ENCODE measurements around a stretch of chr16.

- PRO-cap, 7 experiments = no peak in any of the 7 experiments
Measured at GRCh38 chr16:73054102-73054559, 6.2 kb upstream of the ZFHX3 start.

DNA sequence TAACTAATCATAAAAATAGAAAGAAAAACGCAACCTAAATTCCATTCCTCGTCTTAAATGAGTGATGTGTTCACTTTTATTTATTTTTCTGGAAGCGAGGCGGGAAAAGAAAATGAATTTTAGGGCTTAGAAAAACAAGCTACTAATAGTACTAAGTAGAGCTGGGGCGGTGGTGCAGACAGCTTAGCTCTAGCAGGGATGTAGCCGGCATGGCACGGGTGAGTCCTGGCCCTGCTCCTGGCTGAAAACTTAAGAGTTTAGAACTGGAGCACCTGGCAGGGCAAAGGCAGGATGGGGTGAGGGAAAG, 45.8 kb upstream of the ZFHX3 start:
- PRO-cap, 7 experiments = no peak in any of the 7 experiments

DNA sequence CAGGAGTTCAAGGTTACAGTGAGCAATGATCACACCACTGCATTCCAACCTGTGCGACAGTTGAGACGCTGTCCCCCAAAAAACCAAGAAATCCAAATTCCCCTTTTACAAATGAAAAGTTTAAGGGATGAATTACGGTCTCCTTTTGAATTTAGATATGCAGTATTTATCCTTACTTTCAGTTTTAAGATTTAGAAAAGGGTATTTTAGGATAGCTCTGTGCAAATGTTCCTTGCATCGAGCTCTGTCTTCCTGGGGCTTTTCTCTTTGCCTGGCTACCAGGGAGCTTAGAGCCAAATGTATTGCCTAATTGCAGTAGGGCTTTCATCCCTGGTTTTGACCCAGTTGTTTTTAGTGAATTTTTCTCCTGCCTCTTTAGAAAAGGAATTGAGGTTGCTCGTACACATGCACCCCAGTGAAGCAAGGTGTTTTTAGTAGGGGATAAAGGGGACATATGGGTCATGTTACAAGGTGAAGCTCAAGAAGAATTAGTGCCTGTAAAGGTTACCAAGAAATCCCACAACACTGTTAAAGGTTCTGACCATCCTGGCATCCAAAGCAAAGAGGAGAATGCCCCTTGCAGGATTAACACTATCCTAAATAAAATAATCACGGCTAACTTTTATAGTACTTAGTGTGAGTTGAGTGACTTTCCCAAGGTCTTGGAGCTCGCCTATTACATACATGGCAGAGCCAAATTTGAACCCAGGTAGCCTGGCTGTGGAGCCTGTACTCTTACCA, 6.2 kb downstream of the PSMD7 start:
- PRO-cap, 7 experiments = no peak in any of the 7 experiments

GRCh38 chr16:74421588-74421897, 265 bp upstream of the CLEC18B start:
- PRO-cap, 7 experiments = no peak in any of the 7 experiments

- PRO-cap, 7 experiments = no peak in any of the 7 experiments
Measured at GRCh38 chr16:74724320-74725460, 24.0 kb upstream of the MLKL start.

GRCh38 chr16:74734008-74734920, 33.6 kb upstream of the MLKL start:
- PRO-cap, 7 experiments = no peak in any of the 7 experiments

GRCh38 chr16:74843588-74844102, 69.0 kb upstream of the FA2H start:
- PRO-cap, 7 experiments = no peak in any of the 7 experiments

DNA sequence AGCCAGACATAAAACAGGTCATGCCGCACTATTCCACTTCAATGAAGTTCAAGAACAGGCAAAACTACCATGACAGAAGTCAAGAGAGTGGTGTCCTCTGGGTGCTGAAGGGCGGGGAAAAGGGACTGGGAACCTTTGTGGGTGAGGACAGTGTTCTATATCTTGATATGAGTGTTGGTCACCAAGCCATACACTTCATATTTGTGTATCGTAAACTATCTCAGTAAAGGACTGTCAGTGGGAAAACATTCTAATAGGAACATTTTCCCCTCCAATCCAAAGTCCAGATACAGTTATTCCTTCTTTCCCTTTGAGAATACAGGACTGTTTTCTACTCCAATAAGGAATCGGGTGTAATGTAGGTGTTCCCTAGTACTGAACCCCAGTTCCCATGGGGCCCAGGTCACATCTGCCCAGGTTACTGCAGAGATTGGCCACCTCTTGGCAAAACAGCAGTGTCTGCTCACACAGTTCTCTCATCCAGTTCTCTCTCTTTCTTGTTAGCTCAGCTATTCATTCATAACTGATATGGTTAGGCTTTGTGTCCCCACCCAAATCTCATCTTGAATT, 78.1 kb downstream of the WDR59 start:
- PRO-cap, 7 experiments = no peak in any of the 7 experiments

DNA sequence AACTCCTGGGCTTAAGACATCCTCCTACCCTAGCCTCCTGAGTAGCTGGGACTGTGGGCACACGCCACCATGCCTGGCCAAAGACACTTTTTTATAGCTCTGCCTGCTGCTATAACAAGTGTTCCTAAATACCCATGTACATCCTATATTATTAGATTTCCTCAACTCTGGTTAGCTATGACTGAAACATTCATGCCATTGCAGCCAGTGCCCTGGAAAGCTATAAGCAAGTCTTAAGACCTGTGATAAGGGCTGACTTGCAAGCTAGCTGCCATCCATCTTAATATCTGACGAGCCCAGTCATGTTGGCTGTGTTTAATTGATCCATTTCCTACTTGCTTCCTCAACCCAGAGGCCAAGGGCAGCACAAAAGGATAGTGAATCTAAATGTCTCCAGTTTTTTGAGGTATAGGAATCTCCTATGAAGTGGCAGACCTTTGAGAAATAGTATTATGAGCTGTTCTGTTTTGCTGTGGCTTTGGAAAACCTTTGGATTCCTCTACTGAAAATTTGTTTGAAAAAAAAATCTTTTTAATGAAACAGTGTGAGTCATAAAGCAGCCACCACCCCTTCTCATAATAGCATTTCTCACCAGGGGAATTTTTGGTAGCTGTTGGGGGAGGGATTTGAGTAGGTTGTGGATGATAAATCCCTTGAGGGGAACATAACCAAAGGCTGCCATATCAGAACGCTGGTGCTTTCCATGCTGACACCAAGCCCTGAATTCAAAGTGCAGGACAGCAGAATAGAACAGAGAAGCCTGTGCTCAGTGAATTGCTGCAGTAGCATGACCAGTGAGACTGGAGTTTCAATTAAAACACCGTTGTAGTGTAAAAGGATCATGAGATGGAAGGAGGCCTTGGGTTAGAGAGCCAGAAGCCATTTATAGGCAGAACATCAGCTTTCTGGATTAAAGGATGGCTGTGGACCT, 12.9 kb downstream of the ZNRF1 start:
- PRO-cap, 7 experiments = peak in 1 of 7 experiments; most common plus-strand start position 683 of the sequence (in 1)

- PRO-cap, 7 experiments = no peak in any of the 7 experiments
Measured at GRCh38 chr16:75024119-75024614, 25.3 kb downstream of the ZNRF1 start.

DNA sequence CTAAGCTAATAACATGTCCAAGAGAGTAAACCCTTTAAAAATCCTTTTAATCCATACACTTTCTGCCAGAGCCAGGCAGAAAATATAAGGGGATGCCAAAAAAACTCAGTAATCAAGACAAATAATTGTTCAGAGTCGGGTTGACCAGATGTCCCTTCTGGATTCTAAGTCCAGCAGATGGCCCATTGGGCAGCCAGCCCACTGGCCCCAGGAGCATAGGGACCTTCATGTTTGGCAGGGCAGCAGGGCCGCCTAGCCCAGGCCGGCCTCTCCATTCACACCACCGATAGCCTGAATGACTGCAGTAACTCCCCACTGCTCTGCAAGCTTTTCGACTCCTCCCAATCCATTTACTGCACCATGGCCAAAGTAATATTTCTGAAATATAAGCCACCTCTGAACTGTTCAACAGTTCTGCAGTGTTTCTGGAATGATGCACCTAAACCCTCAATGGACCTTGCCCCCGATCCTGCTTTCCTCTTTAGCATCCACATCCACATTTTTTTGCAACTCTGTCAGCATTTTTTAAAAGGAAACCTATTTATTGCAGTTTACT, 46.5 kb downstream of the LDHD start:
- PRO-cap, 7 experiments = no peak in any of the 7 experiments

GRCh38 chr16:75112309-75113182, 4.0 kb downstream of the LDHD start:
- PRO-cap, 7 experiments = no peak in any of the 7 experiments

- PRO-cap, 7 experiments = no peak in any of the 7 experiments
Measured at GRCh38 chr16:75229533-75230472, 11.0 kb downstream of the CTRB1 start.

- PRO-cap, 7 experiments = no peak in any of the 7 experiments
Measured at GRCh38 chr16:75233752-75234186, 15.0 kb downstream of the CTRB1 start.

GRCh38 chr16:75246009-75246206, 5.5 kb downstream of the BCAR1 start:
- PRO-cap, 7 experiments = no peak in any of the 7 experiments

DNA sequence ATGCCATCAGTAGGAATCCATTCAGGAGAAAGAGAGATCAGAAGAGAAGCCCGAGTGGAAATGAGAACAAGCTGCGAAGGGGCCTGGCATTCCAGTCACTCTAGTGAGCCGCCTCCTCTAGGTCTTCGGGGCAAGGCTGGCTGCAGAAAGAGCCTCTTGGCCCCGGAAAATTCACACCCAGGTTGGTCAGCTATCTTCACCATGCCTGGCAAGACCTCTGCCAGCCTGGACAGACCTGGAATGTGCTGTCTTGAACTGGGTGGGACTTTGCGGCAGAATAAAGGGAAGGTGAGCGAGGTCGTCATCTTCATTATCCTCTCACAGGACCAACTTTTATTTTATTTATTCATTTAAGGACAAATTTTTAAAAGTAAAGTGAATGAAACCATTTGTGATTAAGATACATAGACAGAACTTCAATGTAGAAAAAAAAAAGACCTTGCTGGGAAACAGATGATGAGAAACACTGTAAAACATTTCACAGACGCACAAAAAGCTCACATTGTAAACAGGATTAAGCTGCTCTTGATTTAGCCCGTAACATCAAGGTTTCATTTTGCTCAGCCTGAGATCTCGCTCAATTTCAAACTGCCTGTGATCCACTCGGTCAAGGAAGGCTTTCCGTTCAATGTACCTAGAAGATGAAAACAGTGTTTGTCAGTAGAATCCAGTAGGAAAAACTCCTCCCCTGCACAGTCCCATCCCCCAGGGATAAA, 42.1 kb upstream of the BCAR1 start:
- PRO-cap, 7 experiments = no peak in any of the 7 experiments

DNA sequence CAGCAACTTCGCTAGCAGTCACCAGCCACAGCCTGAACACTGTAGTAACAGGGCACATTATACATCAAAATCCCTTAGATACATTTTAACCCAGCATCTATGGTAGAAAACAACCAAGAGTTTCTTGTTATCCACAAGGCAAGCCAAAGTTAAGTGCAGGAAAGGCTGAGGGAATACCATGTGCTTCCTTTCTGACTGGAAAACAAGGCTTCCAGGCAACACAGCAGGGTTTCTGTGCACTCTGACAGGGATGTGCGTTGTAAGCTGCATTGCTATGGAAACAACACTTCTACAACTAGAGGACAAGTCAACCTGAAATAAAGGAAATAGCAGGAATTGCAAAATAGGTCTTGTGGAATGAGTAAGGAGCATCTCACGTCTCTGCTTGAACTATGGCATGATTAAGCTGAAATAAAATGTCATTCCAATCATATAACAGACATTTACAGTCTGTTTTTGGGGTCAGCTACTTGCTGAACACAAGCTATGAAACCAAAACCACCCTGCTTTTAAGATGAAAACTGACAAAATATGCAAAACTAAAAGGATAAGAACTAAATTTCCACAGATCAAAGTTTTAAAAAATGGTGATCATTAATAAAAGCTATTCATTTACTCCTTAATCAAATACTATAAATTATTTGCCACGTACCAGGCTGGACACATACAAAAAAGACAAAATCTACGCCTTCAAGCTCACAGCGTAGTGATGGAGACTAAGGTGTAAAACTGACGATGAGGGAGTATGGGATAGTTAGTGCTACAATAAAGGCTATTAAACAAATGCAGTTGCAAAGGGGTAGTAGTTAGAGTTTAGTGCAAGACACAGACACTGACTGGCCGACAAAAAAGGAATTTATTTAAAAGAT, 55.2 kb downstream of the CFDP1 start:
- PRO-cap, 7 experiments = no peak in any of the 7 experiments

DNA sequence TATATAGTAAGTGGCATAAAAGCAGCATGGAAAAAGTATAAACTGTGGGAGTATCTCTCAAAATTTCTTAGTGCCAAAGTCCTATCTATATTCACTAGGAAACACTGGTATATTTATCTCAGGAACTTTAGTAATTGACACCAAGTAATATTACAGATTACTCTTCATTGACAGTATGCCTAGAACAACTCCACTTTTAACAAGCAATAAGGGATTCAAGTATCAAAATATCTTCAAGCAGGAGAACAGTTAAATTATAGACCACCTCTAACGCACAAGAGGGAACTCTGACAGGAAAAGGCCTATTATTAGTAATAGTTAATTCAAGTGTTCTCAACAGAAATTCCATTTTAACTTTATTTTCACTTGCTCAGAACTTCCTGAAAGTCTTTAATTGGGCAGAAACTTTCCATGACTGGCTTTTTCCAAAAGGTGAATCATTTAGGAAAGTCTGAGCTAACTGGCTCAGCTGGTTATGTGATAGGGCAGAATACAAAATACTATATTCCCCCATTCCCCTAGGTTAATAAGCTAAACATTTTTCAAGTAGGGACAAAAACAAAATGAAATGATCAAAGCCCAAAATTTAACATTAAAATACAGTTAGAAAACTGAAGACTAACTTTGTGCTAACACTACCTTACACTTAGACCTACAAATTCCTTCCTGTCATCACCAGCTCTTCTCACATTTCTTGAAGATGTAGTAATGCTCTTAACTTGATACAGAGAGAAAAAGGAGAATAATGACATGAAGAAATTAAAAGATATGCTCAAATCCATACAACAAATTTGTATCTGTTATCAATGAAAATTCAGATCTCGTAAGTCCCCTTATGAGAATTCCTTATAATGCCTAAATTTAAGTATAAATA, 31.1 kb downstream of the CFDP1 start:
- PRO-cap, 7 experiments = no peak in any of the 7 experiments

GRCh38 chr16:75486058-75486542, 9.1 kb downstream of the CHST6 start:
- PRO-cap, 7 experiments = no peak in any of the 7 experiments

DNA sequence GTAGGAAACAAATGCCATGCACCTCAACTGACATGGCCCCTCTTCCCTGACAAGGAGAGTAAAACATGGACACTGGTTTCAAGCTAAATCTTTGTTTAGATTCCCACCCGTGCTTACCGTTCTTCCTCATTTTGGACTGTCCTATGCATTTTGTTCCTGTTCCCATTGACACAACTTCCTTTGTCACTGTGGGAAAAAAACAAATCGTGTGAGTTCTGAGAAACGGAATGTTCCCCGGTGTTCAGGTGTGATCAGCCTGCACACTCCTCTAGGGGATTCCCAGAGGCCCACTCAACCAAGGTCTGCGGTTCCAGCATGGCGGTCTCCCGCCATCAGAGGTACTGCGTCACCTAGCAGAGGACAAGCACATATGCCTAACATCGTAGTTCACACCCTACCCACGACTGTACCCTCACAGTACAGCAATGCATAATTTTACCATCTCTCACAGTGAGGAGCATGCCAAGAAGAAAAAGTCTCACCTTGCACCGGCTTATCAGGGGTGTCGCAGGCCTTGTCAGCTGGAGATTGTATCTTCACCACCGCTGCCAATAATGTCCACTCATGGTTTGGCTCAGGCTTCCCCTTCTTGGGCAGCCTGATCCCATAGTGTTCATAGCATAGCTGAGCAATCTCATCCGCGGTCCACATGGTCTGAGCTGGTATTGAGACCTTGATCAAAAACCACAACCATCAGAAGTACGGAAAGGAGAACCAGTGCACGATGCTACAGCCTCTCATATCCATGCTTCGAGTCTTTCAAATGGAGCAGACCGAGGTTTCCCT, 2.7 kb downstream of the ADAT1 start:
- PRO-cap, 7 experiments = peak in 7 of 7 experiments; most common plus-strand start position 448 of the sequence (in 4); most common minus-strand start position 408 of the sequence (in 3)